Bronchus fibroblast of lung (primary cell): ENCODE results near the genes CXCL2 and THAP6.

DNA sequence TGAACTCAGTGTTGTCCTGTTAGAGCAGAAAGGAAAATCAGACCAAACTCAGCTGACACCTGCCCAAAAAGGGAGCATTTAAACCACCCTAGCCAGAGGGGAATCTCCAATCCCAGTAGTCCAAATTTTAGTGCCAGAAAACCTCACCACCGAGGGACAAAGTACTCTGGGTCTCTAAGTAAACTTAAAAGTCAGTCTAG lies 165.6 kb downstream of the NPFFR2 start:
- RAMPAGE, long total RNA: no peak

- RAMPAGE, long total RNA: no peak
These were observed 197.5 kb upstream of the ADAMTS3 start for GRCh38 chr4:72766536-72766819.

- RAMPAGE, long total RNA: no peak
These were observed 22.0 kb upstream of the COX18 start for GRCh38 chr4:73091033-73092369.

GRCh38 chr4:73176971-73178234 lies 81.2 kb downstream of the ANKRD17 start:
- RAMPAGE, long total RNA: no peak

- RAMPAGE, long total RNA: no peak
These were observed 7.2 kb downstream of the ALB start for GRCh38 chr4:73411284-73411628.

DNA sequence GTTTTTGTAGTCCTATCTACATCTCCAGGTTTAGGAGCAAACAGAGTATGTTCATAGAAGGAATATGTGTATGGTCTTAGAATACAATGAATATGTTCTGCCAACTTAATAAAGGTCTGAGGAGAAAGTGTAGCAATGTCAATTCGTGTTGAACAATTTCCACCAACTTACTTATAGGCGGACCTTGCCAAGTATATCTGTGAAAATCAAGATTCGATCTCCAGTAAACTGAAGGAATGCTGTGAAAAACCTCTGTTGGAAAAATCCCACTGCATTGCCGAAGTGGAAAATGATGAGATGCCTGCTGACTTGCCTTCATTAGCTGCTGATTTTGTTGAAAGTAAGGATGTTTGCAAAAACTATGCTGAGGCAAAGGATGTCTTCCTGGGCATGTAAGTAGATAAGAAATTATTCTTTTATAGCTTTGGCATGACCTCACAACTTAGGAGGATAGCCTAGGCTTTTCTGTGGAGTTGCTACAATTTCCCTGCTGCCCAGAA lies 9.2 kb downstream of the ALB start:
- RAMPAGE, long total RNA: no peak

- RAMPAGE, long total RNA: no peak
These were observed 17.1 kb downstream of the AFP start for GRCh38 chr4:73453116-73453528.

DNA sequence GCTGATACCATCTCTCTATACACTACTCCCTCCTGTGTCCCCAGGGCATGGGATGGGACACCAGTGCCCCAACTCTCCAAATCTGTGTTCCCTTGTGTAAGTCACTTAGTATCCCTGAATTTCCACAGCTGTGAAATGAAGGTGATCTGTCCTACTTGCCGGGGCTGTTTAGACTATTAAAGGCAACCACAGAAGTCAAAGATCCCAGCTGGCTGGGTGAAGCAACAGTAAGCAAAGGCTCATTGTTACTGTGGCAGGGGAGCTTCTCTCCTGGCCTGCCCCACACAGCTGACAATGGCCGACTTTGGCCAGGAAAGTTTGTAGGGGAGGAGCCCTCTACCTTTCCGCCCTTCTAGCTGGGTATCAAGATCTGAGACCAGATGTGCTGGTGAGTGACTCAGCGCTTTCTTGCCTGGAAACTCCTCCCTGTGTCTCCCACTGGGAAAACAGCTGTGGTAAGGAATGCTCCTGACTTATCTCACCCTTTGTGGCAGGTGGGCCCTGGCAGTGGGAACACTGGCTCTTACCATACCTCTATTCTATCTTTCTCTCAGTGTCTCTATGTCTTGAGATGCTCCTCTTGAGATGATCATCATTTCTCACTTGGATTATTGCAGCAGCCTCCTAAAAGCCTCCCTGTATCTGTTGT lies 21.0 kb downstream of the RASSF6 start:
- RAMPAGE, long total RNA: no peak

GRCh38 chr4:73728119-73728364 lies 12.3 kb upstream of the CXCL8 start:
- RAMPAGE, long total RNA: no peak

DNA sequence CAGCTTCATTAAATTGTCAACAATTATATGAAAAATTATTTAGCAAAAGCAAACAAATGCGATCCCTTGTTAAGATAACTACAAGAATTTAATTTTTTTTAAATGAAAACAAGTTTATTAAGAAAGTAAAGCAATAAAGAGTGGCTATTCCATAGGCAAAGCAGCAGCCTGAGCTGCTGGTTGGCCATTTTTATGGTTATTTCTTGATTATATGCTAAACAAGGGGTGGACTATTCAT lies 3.0 kb downstream of the CXCL2 start:
- RAMPAGE, long total RNA: no peak

DNA sequence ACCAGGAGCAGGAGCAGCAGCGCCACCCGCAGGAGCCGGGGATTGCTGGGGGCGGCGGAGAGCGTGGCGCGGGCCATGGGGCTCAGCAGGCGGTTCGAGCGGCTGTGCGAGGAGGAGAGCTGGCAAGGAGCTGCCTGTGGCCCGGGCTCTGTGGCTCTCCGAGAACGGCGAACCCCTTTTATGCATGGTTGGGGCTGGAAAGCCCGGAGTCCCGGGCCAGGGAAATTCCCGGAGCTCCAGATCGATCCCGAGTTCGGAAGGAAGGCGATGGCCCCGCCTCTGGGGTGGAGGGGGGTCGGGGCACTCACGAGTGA lies at the start of gene CXCL2:
CXCL2 (minus strand) TSS at position 152 of the 314 bp plus-strand sequence.
- RAMPAGE, long total RNA: no peak

GRCh38 chr4:74114016-74114883 lies 15.3 kb upstream of the CXCL2 start:
- RAMPAGE, long total RNA: no peak

GRCh38 chr4:74116834-74117602 lies 18.0 kb upstream of the CXCL2 start:
- RAMPAGE, long total RNA: no peak

DNA sequence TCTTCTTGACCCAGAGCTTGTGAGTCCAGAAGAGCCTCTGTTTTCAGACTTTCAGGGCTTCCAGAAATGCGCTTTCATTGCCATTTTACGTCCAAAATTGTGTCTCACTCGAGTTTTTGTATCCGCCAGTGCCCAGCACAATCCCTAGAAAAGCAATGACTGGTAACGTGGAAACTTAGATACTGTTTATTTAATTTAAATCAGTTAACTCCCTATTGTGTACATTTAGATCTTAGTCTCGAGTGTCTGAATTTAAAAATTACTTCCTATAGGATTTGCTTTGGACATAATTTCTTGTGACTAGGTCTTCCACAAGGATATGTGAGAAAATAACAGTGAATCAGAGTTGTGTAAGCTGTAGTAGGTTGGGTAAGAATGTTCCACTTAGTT lies 1.0 kb downstream of the MTHFD2L start:
- RAMPAGE, long total RNA: no peak

GRCh38 chr4:74667846-74668397 lies 126.4 kb downstream of the BTC start:
- RAMPAGE, long total RNA: no peak

- RAMPAGE, long total RNA: no peak
These were observed 15.4 kb downstream of the PARM1 start for GRCh38 chr4:74948245-74948826.

- RAMPAGE, long total RNA: no peak
These were observed 265.2 kb downstream of the RCHY1 start for GRCh38 chr4:75248880-75249531.

GRCh38 chr4:75512068-75513088 lies 1.8 kb downstream of the RCHY1 start:
- RAMPAGE, long total RNA: no peak

- RAMPAGE, long total RNA: no peak
These were observed at the start of gene THAP6 for GRCh38 chr4:75514145-75515267. Gene THAP6 (plus strand): TSS chr4:75514473.

DNA sequence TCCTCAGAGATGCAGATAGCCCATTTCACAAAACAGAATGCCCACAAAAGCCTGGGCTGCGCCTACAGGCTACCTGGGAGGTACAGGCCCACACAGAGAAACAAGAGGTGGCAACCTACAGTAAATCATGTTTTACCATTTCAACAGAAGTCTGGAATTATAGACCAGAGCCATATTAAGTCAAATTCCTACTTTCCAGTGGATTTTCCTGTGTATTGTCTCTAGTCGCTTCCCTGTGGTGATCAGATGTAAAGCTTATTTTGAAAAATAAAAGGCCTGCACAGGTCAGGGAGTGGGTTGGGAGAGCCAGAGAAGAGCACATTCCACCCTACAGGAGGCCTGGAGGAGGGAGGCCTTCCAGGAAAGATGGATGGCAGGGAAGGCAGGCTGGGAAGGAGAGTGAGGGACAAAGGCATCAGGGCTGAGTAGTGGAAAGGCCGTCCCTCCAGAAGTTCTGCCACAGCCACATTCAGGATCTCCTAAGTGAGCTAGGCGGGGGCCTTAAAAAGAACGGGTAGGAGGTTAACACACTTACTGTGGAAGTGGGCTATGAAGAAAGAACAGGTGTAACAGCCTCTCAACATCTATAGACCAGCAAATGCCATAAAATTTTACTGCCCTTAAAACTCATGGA lies 19.0 kb upstream of the USO1 start:
- RAMPAGE, long total RNA: no peak